Heart left ventricle (tissue), 7 donors: ENCODE data around the genes CCDC91, TMTC1 and TSPAN11.

GRCh38 chr12:27332620-27332666 is 193 bp upstream of the BMAL2 start:
- PRO-cap, 6 experiments = no peak in any of the 6 experiments
- RAMPAGE, long total RNA, 2 experiments = no peak in any of the 2 experiments
- RRBS = no CpG with 5 or more reads among the region's 2 CpGs

GRCh38 chr12:27379041-27380283 is 46.8 kb downstream of the BMAL2 start:
- PRO-cap, 6 experiments = no peak in any of the 6 experiments
- RAMPAGE, long total RNA, 2 experiments = no peak in any of the 2 experiments
- RRBS = no CpG with 5 or more reads among the region's 11 CpGs

DNA sequence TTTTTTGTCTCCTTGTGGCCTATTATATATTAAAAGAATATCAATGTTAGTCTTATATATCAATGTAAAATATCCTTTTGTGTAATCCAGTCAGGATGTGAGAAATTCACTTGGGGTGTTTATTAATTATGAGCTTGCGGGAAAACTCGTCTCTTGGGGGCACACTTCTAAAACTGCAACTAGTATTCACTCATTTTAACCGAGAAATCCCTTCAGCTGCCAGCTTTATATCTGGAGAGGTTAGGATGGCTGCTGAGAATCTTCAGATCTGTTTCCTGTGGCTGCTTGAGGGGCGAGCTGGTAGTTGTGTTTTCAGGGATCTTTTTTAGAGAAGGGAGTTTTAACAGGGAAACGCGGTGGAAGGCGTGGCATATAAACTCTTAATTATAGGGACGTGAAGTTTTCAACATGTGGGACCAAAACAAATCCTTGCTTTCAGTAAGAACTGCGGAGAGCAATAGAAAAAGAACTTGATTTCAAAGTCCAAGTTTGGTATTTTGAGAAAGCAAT is 832 bp downstream of the PPFIBP1 start:
- PRO-cap, 6 experiments = peak in 1 of 6 experiments; most common plus-strand start position 193 of the sequence (in 1); most common minus-strand start position 200 of the sequence (in 1)
- RAMPAGE, long total RNA, 2 experiments = no peak in any of the 2 experiments
- RRBS = no CpG with 5 or more reads among the region's 9 CpGs

DNA sequence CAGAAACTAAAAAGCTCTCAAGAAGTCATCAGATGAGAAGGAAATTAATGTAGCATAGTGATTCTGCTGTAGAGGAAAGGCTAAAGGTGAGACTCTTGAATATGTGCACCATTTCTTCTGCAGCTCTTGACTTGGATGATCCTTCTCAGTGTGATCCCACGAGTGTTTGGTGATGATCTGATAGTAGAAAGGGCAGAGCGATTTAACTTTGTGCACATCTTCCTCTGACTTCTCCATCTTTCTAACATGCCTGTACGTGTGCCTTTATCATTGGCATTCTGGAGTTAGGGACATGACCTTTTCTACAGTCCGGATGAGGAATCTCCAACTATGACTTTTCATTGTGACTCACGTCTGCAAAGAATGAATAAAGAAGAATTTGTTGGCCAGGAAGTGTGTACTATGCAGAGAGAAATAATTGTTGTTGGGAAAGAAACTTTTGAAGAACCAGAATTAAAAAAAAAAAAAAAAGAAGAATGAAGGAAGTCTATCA is 25.1 kb downstream of the PPFIBP1 start:
- PRO-cap, 6 experiments = no peak in any of the 6 experiments
- RAMPAGE, long total RNA, 2 experiments = no peak in any of the 2 experiments
- RRBS = no CpG with 5 or more reads among the region's 5 CpGs

DNA sequence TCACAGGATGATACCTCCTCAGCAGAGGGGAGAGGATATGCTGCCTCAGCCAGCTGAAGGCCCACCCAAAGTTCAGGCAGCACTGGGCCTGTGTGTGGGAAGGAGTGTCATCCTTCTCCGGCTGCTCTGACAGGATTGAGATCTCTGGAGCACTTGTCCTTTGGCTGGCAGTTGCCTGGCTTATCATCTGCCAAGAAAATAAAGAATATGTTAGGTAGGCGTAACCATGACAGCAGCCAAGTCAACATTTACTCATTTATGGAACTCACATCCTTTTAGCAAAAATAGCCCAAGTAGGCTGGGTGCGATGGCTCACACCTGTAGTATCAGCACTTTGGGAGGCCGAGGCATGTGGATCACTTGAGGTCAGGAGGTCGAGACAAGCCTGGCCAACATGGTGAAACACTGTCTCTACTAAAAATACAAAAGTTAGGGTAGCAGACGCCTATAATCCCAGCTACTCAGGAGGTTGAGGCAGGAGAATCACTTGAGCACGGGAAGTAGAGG is 68.6 kb downstream of the PPFIBP1 start:
- PRO-cap, 6 experiments = peak in 2 of 6 experiments; most common plus-strand start position 273 of the sequence (in 1); most common minus-strand start position 128 of the sequence (in 1)
- RAMPAGE, long total RNA, 2 experiments = no peak in any of the 2 experiments
- RRBS = no CpG with 5 or more reads among the region's 7 CpGs

DNA sequence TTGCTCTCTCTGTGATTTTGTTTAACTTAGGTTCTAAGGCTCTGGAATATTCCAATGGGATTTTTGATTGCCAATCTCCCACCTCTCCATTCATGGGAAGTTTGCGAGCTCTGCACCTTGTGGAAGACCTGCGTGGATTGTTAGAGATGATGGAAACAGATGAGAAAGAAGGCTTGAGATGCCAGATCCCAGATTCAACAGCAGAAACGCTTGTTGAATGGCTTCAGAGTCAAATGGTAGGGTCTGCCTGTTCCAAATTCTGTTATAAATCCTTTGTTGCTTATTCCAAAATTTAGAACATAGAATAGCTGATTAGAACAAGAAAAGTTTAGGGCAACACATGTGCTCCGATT is 61.4 kb upstream of the REP15 start:
- PRO-cap, 6 experiments = no peak in any of the 6 experiments
- RAMPAGE, long total RNA, 2 experiments = start-site peak on the plus strand in 1 of 2 experiments, centred at position 146 of the sequence, 398 reads per replicate
- RRBS = no CpG with 5 or more reads among the region's 4 CpGs

DNA sequence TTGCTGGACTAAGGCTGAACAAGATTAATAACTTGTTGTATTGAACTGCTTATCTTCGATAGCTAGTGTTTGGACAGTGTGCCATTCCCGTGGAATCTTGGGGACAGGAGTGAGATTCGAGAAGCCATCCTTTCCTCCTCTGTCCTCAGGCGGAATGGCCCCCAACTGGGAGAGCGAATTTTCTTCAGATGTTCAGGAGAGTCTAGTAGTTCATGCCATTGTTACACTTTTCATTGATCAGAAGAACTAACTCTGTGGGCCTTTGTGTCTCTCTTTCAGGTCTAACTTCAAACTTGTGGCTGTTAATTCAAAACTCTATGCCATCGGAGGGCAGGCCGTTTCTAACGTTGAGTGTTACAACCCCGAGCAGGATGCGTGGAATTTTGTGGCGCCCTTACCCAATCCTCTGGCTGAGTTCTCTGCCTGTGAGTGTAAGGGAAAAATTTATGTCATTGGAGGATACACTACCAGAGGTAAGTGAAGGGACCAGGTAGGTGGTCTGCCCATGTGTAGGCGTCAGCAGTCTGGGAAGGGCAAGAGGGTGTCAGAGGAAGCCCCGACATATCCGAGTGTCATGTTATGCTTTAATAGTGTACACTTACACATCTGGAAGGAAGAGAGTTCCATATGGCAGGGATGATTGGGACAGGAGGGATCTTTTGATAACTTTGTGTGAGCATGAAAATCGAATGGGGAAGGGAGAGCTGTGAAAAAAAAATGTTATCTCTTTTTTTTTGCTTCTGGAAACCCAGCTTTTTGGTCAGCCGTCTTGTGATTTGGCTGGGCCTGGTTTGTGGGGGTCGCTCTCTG is 11.6 kb upstream of the MANSC4 start:
- PRO-cap, 6 experiments = no peak in any of the 6 experiments
- RAMPAGE, long total RNA, 2 experiments = no peak in any of the 2 experiments
- RRBS = no CpG with 5 or more reads among the region's 17 CpGs

DNA sequence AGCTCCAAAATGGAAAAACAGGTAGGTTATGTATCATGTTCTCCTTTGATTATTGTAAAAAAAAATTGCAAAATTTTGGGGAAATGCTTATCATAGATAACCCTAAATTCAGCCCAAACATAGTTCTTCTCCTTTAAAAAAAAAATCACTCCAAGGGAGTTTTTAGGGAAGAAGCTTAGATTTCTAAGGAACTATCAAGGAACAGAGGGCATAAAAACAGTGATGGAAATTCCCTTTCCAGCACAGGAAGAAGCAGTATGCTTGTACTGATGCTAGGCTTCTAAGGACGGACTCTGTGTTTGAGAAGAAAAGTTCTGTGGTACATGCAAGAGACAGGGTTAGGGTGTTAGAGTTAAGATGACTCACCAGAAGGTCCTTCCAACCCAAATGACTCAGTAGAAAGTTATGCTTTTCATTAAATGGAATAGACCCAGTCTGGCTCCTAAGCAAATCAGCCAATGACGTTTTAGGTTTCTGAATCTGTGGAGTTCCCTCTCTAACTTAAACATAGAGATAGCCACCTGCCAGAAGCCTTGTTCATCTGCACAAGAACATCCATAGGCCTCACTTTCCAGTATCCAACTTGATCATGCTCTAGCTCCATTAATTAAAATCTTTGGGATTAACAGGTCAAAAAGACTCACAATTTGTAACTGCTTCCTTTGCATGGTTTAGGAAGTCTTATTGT is 5.7 kb downstream of the PTHLH start:
- PRO-cap, 6 experiments = no peak in any of the 6 experiments
- RAMPAGE, long total RNA, 2 experiments = no peak in any of the 2 experiments
- RRBS = no CpG with 5 or more reads among the region's 2 CpGs

- PRO-cap, 6 experiments = peak in 6 of 6 experiments; most common plus-strand start chr12:28190456 (in 5); most common minus-strand start chr12:28190374 (in 6)
- RAMPAGE, long total RNA, 2 experiments = start-site peak on the plus strand in 2 of 2 experiments, at chr12:28190447-28190493 at its widest, 219 to 329 reads per replicate
- RRBS = 5% methylated on average over 37 of the region's 79 CpGs
Measured at GRCh38 chr12:28189978-28191063, at the start of gene CCDC91. Gene CCDC91, plus strand, starts transcription at chr12:28190456.

GRCh38 chr12:28247655-28248592 is 57.7 kb downstream of the CCDC91 start:
- PRO-cap, 6 experiments = no peak in any of the 6 experiments
- RAMPAGE, long total RNA, 2 experiments = no peak in any of the 2 experiments
- RRBS = no CpG with 5 or more reads among the region's 10 CpGs

- PRO-cap, 6 experiments = no peak in any of the 6 experiments
- RAMPAGE, long total RNA, 2 experiments = no peak in any of the 2 experiments
- RRBS = no CpG with 5 or more reads among the region's 3 CpGs
Measured at GRCh38 chr12:28415846-28416644, 225.8 kb downstream of the CCDC91 start.

- PRO-cap, 6 experiments = no peak in any of the 6 experiments
- RAMPAGE, long total RNA, 2 experiments = no peak in any of the 2 experiments
- RRBS = no CpG with 5 or more reads among the region's 3 CpGs
Measured at GRCh38 chr12:28772015-28772270, 377.1 kb upstream of the FAR2 start.

GRCh38 chr12:28998306-28998642 is 150.8 kb upstream of the FAR2 start:
- PRO-cap, 6 experiments = no peak in any of the 6 experiments
- RAMPAGE, long total RNA, 2 experiments = no peak in any of the 2 experiments
- RRBS = no CpG with 5 or more reads among the region's 1 CpG

DNA sequence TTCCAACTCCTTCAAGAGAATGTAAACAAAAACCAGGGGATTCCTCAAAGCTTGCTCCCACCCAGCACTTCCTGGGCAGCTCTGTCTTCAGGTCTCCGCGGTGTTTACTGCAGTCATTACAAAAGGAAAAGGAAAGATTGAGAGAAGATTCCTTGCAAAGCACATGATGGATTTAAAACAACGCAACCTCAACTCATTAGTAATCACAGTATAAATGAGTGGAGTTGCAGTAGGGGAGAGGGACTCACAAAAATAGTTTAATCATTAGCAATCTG is 49.6 kb upstream of the OVCH1 start:
- PRO-cap, 6 experiments = no peak in any of the 6 experiments
- RAMPAGE, long total RNA, 2 experiments = no peak in any of the 2 experiments
- RRBS = no CpG with 5 or more reads among the region's 3 CpGs

- PRO-cap, 6 experiments = no peak in any of the 6 experiments
- RAMPAGE, long total RNA, 2 experiments = no peak in any of the 2 experiments
- RRBS = no CpG with 5 or more reads among the region's 2 CpGs
Measured at GRCh38 chr12:29749905-29750436, 33.8 kb downstream of the TMTC1 start.

DNA sequence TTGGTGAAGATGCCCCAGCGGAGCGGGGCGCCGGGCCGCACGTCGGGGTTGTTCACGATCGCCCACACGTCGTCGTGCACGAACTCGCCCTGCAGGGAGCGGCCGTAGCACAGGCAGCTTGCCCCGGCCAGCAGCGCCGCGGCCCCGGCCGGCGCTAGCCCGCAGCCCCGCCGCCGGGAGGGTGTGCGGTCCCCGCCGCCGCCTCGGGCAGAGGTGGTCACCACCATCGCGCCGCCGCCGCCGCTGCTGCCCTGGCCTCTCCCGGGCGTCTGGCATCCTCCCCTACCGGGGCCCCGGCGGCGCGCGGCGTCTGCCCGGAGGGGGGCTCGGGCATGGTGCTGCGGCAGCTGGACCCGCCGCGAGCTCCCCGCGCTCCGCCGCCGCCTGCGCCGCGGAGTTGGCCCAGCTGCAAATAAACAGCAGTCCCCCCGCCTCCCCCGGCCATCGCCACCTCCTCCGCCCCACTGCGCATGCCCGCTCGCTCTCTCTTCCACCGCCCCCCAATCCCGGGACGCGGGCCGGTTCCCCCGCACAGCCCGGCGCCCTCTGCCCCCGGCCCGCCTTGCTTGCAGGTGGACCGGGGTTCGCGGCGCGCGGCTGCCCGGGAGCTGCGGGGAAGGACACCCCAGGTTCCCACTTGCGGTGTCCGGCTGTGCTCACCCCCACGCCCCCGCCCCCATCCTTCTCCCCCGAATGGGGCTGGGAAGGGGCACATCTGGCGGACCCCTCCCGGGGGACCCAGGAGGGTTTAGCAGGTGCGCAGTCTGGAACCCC is at the start of gene TMTC1:
Gene TMTC1 (minus strand): TSS at position 418 of the 774 bp plus-strand sequence.
- PRO-cap, 6 experiments = peak in 6 of 6 experiments; most common plus-strand start position 565 of the sequence (in 4); most common minus-strand start position 388 of the sequence (in 5)
- RAMPAGE, long total RNA, 2 experiments = no peak in any of the 2 experiments
- RRBS = 1% methylated on average over 31 of the region's 94 CpGs

GRCh38 chr12:30632449-30633216 is 63.0 kb downstream of the IPO8 start:
- PRO-cap, 6 experiments = no peak in any of the 6 experiments
- RAMPAGE, long total RNA, 2 experiments = no peak in any of the 2 experiments
- RRBS = no CpG with 5 or more reads among the region's 6 CpGs

DNA sequence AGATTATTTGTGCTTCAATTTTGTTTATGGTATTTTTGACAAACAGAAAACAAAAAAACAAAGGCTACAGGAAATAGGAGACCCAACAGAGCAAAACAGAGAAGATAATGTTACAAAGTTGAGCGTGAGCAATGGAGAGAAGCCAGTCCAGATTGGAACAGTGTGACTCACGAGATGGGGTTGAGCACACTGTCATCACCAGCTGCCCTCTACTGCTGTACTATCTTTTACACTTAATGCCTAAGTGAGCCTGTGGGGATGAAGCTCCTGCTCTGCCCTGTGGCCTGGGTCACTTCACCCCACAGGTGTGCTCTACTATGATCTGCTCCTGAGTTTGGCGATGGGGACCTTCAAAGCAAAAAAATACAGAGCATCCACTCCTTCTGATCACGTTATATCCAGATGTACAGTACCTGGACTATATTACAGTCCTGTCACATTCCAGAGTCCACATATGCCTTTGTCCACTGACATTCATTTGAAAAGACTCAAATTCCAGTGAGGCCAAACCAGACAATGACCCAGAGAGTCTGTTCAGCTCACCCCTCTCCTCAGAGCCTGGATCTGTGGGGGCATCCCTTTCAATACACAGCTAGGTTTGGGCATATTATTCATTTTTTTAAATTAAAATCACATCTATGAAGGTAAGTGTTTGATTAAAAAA is 4.4 kb downstream of the IPO8 start:
- PRO-cap, 6 experiments = no peak in any of the 6 experiments
- RAMPAGE, long total RNA, 2 experiments = no peak in any of the 2 experiments
- RRBS = no CpG with 5 or more reads among the region's 4 CpGs

GRCh38 chr12:30822308-30823513 is 68.0 kb upstream of the CAPRIN2 start:
- PRO-cap, 6 experiments = peak in 6 of 6 experiments; most common plus-strand start chr12:30822525 (in 3); most common minus-strand start chr12:30822626 (in 2)
- RAMPAGE, long total RNA, 2 experiments = no peak in any of the 2 experiments
- RRBS = 12% methylated on average over 13 of the region's 73 CpGs

- PRO-cap, 6 experiments = peak in 2 of 6 experiments; most common plus-strand start chr12:30926745 (in 1); most common minus-strand start chr12:30926611 (in 2)
- RAMPAGE, long total RNA, 2 experiments = no peak in any of the 2 experiments
- RRBS = 3% methylated on average over 40 of the region's 75 CpGs
Measured at GRCh38 chr12:30925980-30927047, at the start of gene TSPAN11. Gene TSPAN11, plus strand, starts transcription at chr12:30926748.